HTERT-HM (cell line): ENCODE results near the gene ZNF761.

DNA sequence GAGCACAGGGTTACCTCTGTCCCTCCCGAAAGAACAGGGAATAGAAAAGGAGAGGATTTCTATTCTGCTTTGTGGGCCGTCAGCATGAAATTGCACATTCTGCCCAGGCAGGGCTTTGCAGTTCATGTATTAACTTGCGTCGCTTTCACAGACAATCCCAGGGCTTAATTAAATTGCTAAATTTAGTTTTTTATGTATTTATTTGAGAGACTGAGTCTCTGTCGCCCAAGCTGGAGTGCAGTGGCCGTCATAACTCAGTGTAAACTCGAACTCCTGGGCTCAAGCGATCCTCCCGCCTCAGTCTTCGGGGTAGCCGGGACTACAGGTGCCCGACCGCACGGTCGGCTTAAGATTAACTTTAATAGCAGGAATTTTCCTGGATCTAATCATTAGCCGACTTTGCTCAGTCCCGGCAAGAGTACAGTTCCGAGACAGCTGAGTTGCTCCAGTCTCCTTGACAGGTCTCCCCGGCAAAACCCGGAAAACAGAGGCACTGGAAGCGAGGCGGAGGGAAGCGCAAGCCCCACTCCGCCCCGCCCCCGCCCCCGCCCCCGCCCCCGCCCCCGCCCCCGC is 363 bp upstream of the ZNF480 start:
- RRBS: 2% methylated on average over 9 of the region's 31 CpGs

GRCh38 chr19:52299802-52300464 is 3.0 kb downstream of the ZNF480 start:
- RRBS: no CpG with 5 or more reads among the region's 7 CpGs

- RRBS: no CpG with 5 or more reads among the region's 3 CpGs
These were observed 975 bp downstream of the ZNF610 start for GRCh38 chr19:52336990-52337446.

- RRBS: no CpG with 5 or more reads among the region's 1 CpG
These were observed 6.7 kb upstream of the ZNF528 start for GRCh38 chr19:52390948-52391450.

- RRBS: 6% methylated on average over 3 of the region's 15 CpGs
These were observed 552 bp downstream of the ZNF528 start for GRCh38 chr19:52398123-52398678.

- RRBS: no CpG with 5 or more reads among the region's 9 CpGs
These were observed 58.3 kb downstream of the ZNF701 start for GRCh38 chr19:52628416-52628673.

DNA sequence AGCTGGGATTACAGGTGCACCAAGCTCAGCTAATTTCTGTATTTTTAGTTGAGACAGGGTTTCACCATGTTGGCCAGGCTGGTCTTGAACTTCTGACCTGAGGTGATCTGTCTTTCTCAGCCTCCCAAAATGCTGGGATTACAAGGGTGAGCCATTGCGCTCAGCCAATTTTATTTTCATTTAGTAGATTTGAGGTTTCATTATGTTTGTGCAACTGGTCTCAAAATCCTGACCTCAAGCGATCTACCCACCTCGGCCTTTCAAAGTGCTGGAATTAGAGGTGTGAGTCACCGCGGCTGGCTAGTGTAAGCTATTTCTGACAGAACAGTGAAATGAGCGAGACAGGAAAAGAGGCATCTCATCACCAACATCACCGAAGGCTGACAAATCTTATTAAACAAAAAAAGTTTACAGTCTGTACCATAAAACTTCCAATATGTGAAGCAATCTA is 12.1 kb upstream of the ZNF888 start:
- RRBS: no CpG with 5 or more reads among the region's 7 CpGs

DNA sequence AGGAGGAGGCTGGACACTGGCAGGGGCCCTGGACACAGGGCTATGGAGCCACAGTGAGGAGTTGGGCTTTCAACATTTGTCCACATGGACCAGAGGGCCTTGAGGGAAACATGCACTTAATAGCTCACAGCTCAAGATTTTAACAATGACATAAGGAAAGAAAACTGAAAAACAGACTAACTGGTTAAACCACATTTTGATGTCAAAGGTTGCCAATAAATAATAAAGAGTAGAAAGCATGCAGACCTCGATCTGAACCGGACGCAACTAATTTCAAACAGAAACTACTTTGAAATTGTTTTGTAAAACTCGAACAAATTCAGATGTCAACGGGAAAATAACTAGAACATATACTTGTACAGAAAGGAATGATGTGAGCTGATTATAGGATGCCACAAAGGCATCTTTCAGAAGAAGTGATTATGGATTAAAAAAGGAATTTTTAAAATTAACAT is 15.6 kb upstream of the ZNF888 start:
- RRBS: no CpG with 5 or more reads among the region's 5 CpGs

GRCh38 chr19:52941667-52942265 is 18.5 kb upstream of the ZNF888 start:
- RRBS: 2% methylated on average over 4 of the region's 21 CpGs

DNA sequence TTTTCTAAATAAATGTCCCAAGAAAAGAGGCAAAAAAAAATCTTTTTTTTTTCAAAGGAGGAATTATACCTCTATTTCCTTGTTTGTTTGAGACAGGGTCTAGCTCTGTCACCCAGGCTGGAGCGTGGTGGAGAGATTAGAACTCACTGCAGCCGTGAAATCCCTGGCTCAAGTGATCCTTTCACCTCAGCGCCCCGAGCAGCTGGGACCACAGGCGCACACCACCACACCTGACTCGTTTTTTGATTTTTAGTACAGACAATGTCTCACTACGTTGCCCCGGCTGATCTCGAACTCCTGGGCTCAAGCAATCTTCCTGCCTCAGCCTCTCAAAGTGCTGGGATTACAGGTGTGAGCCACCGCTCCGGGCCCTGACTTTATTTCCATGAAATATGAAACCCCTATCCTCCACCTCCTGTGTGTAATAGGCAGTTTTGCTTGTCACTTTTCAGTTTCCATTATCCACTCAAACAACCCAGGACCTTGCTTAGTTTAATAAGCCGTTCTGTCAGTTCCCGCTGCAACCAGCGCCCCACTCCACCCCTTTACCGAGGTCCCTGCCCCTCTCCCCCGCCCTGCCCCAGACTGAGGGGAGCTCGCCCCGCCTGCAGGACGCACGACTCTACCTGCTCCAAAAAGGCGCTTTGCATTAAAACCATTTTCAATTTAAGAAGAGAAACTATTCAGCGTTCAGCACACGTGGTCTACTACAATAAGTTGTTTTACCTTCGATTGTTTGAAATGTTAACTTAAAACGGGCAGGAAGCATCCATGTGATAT is 16.9 kb downstream of the ZNF816 start:
- RRBS: no CpG with 5 or more reads among the region's 25 CpGs

- RRBS: no CpG with 5 or more reads among the region's 22 CpGs
These were observed 16.3 kb downstream of the ZNF816 start for GRCh38 chr19:52946370-52946841.

DNA sequence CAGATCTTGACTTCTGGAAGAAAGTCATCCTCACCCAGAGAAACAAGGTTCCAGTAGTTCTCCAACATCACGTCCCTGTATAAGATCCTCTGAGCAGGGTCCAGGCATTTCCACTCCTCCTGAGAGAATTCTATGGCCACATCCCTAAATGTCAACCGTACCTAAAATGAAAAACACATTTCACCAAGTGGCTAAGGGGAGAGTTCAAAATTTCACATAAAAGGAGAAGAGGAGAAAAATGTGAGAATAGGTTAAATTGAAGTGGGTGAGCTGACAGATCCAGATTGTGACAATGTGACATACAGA is 28.2 kb downstream of the ZNF160 start:
- RRBS: no CpG with 5 or more reads among the region's 2 CpGs

DNA sequence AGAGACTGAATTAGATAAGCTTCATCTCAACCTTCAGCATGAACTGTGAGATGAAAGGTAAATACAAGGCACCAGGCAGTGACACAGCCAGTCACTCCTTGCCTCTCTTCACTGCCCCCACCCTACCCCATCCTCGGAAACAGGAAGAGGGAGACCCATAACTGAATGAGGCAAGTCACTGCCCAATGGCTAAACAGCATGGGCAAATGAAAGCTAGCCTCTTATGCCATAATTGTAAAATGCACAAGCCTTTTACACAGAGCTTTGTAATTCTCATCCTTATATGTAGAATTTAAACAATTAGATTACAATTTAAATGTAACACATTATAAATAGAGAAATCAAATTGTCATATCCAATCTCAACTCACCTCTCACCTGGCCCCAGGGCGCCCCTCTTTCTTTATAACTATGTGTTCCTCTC is 1.6 kb downstream of the ZNF160 start:
- RRBS: no CpG with 5 or more reads among the region's 2 CpGs

DNA sequence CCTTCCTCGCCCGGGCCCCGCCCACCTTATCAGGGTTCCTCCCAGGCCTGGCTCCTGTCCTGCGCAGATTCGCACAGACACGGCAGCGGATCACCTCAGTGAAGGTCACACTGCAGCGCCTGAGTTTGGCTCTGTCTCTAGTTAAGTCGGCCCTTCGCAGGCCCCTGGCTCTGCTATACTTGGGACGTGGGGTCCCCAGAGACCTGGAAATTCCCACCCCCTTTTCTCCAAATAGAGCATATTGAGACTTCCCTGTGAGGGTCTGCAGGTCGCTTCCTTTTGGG is 7.2 kb upstream of the ZNF525 start:
- RRBS: 34% methylated on average over 2 of the region's 12 CpGs

DNA sequence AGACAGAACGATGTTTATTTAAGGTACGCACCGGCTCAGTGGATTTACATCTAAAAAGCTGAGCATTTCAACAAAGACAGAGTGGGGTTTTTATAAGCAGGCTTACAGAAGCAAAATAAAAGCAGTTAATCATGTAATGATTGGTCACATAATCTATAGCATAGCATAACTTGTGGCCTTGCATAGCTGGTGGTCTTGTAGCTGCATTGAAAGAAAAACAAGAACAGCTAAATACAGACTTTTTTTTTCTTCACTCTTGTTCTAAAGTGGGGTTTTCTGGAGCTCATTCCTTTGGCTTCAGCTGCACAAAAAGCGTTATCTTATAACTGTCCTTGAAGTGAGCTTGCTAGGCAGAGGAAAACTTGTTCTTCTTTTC is 1.4 kb downstream of the ZNF765 start:
- RRBS: no CpG with 5 or more reads among the region's 4 CpGs

GRCh38 chr19:53431324-53432130 is at the start of gene ZNF761:
TSS of gene ZNF761 (plus strand) at chr19:53431984.
- RRBS: no CpG with 5 or more reads among the region's 49 CpGs

GRCh38 chr19:53441606-53442632 is 10.1 kb downstream of the ZNF761 start:
- RRBS: 100% methylated on average over 2 of the region's 13 CpGs

DNA sequence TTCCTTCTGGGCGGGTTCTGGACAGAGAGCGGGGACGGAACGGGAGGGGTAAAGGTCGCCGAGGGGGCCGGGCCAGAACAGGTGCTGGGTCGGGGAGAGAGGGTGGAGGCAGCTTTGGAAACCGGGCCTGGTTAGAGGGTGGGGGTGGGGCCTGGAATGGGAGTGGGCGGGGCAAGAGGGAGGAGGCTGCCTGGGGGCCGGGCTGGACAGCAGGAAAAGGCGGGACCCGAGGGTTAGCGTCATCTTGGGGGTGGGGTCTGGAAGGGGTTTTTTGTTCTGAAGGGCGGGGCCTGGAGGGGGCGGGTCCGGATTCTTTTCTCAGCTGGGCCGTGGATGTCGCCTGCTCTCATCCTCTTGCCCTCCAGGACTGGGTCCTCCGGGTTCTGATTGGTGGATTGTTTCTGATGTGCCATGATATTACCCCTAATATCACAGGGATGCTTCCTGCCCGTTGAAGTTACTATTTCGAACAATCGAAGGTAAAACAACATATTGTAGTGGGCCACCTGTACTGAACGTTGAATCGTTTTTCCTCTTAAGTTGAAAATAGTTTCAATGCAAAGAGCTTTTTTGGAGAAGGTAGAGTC is 4.2 kb upstream of the ZNF813 start:
- RRBS: 10% methylated on average over 11 of the region's 25 CpGs

GRCh38 chr19:53561479-53561912 is 23.6 kb downstream of the ZNF331 start:
- RRBS: no CpG with 5 or more reads among the region's 2 CpGs

DNA sequence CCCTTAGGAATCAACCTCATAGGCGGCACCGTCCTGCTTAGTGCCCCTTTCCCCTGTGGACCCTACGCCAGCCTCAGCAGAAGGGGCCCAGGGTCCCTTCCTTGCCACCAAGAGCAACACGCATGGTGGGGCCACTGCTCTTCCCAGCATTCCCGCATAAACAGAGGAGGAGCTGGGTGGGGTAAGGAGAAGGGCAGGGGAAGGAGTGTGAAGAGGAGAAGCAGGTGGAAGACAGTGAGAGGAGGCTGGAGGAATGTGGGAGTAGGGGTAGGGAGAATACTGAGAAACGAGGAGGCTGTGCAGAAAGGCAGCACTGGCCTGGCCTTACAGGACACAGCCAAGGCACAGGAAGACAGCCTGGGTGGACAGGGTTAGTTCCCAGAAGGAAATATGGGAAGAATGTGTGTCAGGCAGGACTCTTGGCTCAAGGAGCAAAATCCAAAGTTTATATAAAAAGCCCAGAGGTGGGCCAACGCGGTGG is 44.0 kb downstream of the ZNF331 start:
- RRBS: no CpG with 5 or more reads among the region's 8 CpGs